HTR-8/SVneo (cell line): ENCODE measurements around a stretch of chr12.

DNA sequence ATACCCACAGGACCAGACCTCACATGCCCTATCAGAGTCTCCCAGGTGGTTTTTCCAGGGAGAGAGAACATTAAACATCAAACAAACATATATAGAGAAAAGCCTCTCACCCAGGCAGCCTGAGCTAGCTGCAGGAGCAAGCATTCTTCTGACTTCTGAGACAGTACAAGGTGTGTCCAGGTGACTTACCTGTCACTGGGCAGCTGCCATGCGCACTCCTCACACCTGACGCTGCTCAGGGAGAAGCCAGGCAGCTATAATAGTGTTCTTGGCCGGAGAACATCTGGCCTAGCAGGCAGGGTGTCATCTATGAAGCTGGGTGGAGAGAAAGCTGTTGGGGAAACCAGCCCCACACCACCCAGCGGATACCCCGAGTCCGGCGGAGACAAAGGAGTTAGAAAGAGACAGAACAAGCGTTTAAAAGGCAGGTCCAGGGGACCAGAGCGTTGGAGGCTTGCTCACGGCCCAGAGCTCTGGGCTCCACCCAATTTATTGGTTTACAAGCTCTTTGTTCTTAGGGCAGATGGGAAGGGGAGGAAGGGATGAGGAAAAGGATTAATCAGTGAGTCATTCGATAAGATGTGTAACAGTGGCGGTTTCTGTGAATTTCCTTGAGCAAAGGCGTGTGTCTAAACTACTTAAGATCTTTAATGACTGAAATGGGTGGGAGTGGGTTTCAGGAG lies 383 bp upstream of the GALNT8 start:
- RRBS: 0% methylated on average over 1 of the region's 13 CpGs

GRCh38 chr12:5080936-5081443 lies 37.3 kb downstream of the KCNA5 start:
- RRBS: no CpG with 5 or more reads among the region's 15 CpGs

GRCh38 chr12:5122170-5122743 lies 78.6 kb downstream of the KCNA5 start:
- RRBS: no CpG with 5 or more reads among the region's 18 CpGs

GRCh38 chr12:6057354-6058312 lies 66.8 kb downstream of the VWF start:
- RRBS: 94% methylated on average over 17 of the region's 49 CpGs

DNA sequence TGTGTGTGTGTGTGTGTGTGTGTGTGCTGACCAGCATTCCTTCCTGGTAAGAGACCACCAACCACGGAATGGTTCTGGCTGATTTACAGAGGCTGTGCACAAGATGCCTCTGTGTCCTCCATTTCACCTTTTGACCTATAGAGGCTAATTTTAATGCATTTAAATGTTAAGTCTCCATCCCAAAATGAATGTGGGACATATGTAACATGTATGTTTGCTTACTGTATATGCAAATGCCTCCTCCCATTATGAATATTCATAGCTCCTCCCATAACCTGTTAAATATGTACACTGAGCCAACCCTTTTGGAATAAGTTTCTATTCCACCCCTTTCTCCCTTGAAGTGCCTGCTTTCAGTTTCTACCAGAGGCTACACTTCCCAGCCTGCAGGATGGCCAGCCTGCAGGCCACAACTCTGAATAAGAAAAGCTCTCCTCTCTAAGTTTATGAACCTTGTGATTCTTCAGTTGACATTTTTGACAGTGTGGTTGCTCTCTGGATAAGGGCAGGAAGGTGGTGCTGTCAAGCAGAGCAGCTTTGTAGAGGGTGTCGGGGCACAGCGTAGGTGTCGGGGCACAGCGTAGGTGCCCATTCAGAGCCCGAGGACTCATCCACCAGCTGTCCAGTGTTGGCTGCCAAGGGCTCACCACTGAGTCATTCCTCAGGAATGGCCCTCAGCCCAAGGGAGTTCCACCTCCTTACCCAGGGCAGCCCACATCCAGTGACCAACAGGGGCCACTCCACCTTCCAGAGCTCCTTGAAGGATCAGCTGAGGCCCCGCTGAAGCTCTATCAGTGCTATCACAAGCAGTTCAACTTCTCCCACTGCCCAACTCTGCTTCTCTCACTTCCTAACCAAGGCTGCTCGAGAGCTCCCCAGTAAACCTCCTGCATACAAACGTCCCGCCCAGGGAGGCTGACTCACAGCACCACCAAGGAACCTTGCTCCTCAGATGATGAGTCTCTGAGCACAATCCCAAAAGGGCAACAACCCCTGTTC lies 31.5 kb downstream of the VWF start:
- RRBS: no CpG with 5 or more reads among the region's 10 CpGs

DNA sequence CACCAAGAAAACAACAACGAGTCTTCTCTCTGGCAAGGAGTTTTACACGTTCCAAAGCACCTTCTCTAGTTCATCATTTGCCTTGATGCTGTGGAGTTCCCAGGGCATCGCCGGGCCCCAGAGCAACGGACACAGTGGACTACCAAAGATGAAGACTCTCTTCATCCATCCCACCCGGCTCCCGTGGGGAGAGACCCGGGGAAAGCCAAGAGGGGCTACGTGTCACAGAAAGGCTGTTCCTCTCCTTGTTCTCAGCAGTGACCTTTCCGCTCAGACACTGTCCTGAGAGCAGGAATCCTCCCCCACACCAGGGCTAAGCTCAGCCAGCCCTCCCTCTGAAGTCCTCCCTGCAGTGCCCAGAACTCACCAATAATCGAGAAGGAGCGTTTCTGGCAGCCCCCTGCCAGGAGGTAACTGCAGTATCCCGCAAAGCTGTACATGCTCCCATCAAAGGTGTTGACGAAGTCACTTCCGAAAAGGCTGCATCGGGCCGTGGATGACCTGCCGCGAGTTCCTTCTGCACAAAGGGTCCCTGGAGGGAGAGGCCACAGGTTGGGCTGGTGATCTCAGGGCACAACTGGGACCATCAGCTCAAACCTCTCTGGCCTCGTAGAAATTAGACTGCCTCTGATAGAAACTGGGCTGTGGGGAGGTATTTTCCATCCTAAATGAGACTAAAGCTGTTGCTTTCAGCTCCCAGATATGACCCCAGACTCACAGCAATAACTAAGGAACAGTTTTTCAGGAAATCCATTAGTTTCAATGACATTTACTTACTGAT lies 3.5 kb downstream of the VWF start:
- RRBS: 98% methylated on average over 3 of the region's 20 CpGs

DNA sequence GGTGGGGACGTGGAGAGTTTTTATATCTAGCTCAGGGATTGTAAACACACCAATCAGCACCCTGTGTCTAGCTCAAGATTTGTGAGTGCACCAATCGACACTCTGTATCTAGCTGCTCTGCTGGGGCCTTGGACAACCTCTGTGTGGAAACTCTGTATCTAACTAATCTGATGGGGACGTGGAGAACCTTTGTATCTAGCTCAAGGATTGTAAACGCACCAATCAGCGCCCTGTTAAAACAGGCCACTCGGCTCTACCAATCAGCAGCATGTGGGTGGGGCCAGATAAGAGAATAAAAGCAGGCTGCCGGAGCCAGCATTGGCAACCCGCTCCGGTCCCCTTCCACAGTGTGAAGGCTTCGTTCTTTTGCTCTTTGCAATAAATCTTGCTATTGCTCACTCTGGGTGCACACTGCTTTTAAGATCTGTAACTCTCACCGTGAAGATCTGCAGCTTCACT lies 18.2 kb upstream of the VWF start:
- RRBS: no CpG with 5 or more reads among the region's 11 CpGs

DNA sequence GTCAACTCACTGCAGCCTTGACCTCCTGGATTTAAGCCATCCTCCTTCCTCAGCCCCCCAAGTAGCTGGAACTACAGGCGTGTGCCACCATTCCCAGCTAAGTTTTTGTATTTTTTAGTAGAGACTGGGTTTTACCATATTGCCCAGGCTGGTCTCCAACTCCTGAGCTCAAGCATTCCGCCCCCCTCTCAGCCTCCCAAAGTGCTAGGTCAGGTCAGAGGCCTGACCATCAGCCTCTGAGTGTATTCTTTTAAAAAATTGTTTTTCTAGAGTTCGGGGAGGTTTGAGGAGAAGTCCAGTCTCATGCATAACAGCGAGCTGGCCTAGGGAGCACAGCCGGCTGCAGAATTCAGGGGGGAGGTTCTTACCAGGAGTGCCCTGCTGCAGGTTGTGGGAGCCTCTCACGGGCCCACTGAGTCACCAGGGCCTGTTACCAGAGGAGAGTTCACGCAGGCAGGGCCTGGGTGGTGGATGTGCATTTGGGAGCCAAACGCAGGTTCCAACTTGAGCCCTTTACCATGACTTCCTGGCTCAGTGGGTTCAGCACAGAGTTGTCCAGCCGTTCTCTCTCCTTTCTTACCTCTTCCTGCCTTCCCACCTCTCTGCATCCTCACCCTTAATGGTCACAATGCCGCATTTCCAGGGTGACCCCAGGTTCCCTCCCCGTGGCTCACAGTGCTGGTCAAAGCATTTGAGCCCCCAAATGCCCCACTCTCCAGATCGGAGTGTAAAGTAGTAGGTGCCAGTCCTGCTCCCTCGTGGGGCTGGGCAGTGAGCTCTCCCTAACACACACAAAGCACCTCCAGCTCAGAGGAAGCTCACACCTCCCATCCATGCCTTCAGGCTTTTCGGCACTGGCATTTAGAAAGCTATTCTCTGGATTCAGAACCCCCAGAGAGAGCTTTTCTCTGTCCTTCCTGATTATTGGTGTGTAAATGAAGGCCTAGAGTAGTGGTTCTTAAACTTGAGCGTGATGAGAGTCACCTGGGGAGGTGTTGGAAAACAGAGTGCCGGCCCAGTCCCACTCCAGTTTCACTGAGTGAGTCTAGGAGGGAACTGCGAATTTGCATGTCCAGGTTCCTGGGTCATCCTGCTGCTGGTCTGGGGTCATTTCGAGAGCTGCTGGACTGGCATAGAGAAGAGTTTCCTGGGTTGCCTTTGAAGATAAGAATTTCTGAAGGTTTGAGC lies 14.6 kb downstream of the CD9 start:
- RRBS: no CpG with 5 or more reads among the region's 18 CpGs

DNA sequence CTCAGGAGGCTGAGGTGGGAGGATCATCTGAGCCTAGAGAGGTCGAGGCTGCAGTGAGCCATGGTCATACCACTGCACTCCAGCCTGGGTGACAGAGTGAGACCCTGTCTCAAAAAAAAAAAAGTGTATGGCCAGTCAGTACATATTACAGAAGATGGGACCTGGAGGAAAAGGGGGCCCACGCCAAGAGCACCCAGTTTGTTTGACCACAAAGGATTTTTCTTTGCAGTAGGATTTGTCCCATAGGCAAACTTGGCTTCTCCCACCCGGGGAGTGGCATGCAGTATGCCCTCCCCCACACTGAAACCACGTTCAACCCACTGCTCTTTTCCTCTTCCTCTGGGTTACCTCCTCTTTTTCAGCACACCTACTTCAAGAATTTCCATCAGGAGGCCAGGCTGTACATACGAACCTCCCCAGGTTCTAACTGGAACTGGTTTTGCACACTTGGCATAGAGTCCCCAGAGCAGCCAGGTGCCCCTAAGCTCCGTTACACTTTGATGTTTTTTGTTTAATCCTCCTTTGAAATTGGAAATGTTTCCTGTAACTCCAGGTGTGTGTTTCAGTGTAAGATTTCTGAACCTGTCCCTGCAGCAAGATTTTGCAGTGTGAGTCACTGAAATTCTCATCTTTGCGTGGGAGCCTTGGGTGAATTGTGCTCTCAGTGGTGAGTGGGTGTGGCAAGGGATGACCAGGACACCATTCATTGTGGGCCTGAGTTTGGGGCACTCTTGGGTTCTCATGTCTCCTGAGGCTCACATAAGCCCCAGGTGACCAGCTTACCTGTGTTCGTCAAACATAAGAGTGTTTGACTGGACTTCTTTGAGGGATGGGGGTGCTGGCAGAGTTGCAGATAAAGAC lies 18.1 kb downstream of the CD9 start:
- RRBS: no CpG with 5 or more reads among the region's 8 CpGs

GRCh38 chr12:6221875-6222872 lies 22.0 kb downstream of the CD9 start:
- RRBS: 97% methylated on average over 2 of the region's 20 CpGs

GRCh38 chr12:6231519-6231850 lies 31.3 kb downstream of the CD9 start:
- RRBS: no CpG with 5 or more reads among the region's 1 CpG

GRCh38 chr12:6232975-6233672 lies 32.9 kb downstream of the CD9 start:
- RRBS: no CpG with 5 or more reads among the region's 16 CpGs

DNA sequence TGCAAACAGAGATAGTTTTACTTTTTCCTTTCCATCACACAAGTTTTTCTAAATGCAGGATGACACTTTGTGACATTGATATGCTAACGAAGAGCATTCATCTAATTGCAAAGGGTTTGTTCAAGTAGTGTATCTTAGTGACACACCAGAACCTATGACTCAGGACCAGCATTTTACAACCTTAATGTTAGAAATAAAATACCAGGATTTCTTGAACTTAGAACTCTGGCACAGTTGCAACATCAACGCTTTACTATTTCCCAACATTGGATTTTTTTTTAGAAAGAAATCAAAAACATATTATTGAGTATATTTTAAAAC lies 17.9 kb upstream of the PLEKHG6 start:
- RRBS: no CpG with 5 or more reads among the region's 2 CpGs

GRCh38 chr12:6312402-6313476 lies 2.3 kb downstream of the PLEKHG6 start:
- RRBS: no CpG with 5 or more reads among the region's 15 CpGs

GRCh38 chr12:6320299-6320689 lies 9.8 kb downstream of the PLEKHG6 start:
- RRBS: no CpG with 5 or more reads among the region's 5 CpGs

DNA sequence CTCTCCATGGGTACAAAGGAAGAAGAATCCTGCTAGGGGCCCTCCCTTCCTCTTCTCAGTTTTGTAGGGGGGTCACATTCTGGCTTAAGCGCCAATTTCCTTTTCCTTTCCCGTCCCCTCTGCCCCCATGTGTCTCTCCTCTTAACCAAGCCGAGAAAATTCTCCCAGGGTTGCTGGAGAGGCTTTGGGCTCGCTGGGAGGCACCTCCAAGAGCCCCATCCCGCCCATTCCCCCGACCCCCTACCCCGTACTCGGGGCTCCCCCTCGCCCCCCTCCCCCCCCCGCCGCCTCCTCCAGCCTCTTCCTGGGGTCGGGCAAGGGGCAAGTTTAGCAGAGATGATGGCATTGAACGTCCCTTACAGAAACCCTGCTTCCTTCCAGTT lies 13.5 kb downstream of the PLEKHG6 start:
- RRBS: no CpG with 5 or more reads among the region's 13 CpGs

DNA sequence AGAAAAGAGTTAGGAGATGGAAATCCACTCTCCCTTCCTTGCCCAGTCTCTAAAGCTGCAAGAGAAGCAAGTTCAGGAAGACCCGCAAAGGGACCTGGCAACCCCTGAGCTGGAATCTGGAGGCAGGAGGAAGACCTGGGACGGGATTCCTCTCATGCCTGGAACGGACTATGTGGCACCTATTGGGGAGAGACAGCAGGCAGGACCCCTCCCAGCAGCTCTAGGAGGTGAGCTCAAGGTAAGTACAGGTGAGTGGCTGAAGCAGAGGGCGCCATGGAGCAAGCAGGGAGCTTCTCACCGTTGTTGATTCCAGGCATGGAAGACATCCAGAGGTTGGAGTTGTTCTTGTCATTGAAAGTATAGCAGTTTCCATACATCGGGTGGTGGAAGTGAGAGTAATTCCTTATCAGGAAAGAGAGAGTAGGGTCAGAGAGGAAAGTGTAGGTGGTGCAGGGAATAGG lies 13.6 kb upstream of the TNFRSF1A start:
- RRBS: no CpG with 5 or more reads among the region's 6 CpGs

- RRBS: no CpG with 5 or more reads among the region's 9 CpGs
Observed at GRCh38 chr12:6373402-6374284, 1.7 kb downstream of the SCNN1A start.

DNA sequence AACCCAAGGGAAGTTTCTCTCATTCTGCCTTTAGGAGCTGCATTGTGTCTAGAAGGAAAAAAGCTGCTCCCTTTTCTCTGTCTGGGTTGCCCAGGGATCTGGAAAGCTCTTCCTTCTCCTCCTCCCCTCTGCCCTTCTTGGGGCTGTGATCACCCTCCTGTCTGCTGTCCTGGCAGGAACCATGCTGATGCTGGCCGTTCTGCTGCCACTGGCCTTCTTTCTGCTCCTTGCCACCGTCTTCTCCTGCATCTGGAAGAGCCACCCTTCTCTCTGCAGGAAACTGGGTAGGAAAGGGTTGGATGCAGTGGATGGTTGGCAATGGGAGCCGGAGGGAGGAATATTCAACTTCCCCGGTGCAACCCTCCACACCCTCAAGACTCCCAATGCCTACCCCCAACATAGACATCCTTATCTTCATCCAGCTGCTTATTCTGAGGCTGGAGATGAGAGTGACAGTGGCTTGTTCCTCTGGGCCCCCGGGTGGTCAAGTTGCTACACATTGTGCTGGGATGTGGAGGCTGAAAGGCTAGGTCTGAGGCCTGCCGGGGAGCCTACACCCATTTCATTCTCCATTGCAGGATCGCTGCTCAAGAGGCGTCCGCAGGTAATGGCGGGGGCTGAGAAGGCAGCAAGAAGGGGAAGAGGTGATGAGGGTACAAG lies 4.4 kb downstream of the LTBR start:
- RRBS: 98% methylated on average over 3 of the region's 10 CpGs

GRCh38 chr12:6460668-6461403 lies 9.0 kb downstream of the TAPBPL start:
- RRBS: no CpG with 5 or more reads among the region's 10 CpGs